ENCODE results near the genes TMEM107 and KRBA2.

DNA sequence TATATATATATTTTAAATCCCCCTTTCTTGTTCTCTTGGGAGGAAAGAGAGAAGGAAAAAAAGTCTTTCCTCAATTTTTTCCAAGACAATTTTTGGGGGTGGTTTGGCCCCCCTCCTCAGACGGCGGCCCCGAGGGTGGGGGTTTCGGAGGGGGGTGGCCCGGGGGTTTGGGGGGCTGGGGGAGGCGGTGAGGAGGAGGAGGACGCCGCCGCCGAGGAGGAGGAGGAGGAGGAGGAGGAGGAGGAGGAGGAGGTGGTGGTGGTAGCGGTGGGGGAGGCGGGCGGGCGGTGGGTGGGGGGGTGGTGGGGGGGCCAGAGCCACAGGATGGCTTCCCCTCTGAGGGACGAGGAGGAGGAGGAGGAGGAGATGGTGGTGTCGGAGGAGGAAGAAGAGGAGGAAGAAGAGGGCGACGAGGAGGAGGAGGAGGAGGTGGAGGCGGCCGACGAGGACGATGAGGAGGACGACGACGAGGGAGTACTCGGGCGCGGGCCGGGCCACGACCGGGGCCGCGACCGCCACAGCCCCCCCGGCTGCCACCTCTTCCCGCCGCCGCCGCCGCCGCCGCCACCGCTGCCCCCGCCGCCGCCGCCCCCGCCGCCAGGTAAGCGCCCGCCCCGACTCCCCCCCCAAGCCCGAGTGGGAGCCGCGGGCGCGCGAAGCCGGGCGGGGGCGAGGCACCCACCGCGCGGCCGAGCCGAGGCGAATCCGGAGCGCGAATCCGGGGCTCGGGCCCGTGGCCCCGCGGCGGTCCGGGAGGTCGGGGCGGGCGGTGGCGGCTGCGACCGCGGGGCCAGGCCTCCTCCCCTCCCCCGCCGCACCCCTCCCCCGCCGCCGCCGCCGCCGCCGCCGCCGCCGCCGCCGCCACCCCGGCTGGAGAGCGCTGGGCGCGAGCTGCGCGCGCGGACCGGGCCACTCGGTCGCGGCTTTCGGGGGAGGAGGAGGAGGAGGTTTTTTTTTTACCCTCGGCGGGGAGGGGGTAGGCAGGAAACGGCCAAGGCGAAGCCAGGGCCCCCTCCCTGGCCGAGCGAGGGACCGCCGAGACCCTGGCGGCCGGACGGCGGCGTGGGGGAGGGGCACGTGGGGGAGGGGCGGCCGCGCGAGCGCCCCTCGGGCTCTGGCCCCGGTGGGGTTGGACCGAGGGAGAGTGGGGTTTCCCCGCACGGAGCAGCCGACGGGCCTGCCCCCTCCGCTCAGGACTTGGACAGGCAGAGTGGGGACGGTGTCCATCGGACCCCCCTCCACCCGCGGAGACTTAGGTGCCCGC, 3.7 kb upstream of the CHD3 start:
- PRO-cap, result bidirectional peak, plus-strand start at position 448 of the sequence, minus-strand start at position 476 of the sequence; bidirectional peak, plus-strand start at position 864 of the sequence, minus-strand start at position 718 of the sequence
- RAMPAGE, long total RNA, result no peak

- PRO-cap, result no peak
- RAMPAGE, long total RNA, result no peak
Observed at GRCh38 chr17:7914962-7915150, 1.2 kb downstream of the RNF227 start.

DNA sequence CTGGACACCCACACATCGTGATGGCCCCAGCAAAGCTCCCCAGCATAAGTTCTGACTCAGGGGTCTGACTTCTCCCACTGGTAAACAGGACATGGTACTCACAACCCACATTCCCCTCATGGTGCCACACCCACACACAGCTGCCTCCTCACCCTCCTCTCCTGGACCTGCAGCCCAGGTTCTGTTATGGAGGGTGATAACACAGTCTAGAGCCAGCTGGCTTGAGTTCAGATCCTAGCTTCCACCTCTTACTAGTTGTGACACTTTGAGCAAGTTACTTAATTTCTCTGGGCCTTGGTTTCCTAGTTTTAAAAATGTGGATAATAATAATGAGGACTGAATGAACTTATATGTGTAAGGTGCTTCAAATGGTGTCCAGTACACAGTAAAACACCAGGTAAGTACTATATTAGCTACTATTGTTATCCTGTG, 841 bp upstream of the RNF227 start:
- PRO-cap, result no peak
- RAMPAGE, long total RNA, result no peak

DNA sequence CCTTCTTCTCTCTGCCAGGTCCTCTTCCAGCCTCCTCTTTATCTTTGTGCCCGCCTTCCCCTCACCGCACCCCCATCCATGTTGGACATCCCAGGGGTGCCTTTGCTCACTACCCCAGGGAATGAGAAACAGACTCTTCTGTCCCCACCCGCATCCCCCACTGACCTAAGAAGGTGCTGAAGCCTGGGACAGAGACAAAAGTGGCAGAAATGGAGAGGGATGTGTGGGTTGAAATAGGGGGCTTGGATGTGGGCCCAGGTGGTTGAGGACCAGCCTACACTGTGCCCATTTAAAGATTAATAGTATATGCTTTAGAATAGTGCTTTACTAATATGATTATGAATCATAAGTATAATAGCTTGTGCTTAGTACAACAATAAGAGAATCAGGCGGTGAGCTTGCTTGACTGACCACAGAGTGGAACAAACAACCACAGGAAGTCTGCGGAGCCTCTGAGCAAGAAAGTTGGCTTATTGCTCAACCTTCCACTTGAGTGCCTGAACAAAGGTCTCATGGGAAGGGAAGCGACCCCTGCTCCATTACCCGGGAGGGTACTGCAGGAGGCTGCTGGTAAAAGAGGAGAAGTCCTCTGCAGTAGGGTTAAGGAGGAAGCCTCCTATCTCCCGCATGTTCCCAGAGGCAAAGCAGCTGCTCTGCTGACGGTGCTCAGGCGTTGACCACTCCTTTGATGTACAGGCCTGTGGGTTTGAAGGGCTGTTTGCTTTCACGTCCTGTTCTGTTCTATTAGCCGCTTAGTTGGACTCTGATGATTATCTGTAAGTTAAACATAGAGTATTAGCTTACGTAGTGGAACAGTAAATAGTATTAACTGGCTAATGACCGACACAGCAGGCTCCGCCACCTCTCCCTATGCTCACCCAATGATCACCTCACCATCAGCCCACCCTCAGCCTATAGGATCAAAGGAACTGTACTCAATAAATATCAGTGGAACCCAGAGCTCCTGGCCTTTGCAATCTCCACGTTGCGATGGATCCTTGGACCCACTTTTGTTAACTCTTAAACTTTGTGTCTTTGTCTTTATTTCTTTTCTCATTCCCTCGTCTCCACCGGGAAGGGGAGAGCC, 17.4 kb downstream of the ALOX15B start:
- PRO-cap, result no peak
- RAMPAGE, long total RNA, result no peak

DNA sequence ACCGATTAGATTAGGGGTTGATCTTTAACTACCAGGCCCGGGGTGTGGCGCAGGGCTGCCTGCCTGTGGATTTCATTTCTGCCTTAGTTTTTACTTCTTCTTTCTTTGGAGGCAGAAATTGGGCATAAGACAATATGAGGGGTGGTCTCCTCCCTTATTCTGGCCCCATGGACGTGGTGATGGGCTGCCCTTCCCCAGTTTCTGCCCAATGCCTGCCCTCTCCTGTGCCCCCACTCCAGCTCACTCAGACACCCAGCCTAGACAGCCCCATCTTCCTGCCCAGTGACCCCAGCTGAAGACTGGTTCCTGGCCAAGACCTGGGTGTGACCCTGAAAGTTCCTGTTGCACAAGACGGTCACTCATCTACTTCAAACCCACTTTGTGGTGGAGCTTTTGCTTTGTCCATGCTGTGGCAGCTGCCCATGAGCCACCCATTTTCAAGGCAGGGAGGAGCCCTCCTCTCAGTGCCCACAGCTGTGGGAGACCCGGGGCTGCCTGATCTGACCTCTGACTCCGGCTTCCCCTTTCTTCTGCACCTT, 18.6 kb downstream of the ALOX12B start:
- PRO-cap, result no peak
- RAMPAGE, long total RNA, result no peak

- PRO-cap, result no peak
- RAMPAGE, long total RNA, result no peak
Observed at GRCh38 chr17:8123015-8123920, 638 bp downstream of the HES7 start.

GRCh38 chr17:8138566-8139289, 13.5 kb downstream of the PER1 start:
- PRO-cap, result unidirectional peak, minus-strand start at chr17:8138671; bidirectional peak, plus-strand start at chr17:8139117, minus-strand start at chr17:8139027
- RAMPAGE, long total RNA, result no peak

- PRO-cap, result no peak
- RAMPAGE, long total RNA, result no peak
Observed at GRCh38 chr17:8140327-8140762, 11.9 kb downstream of the PER1 start.

GRCh38 chr17:8145471-8145898, 6.7 kb downstream of the PER1 start:
- PRO-cap, result no peak
- RAMPAGE, long total RNA, result no peak

DNA sequence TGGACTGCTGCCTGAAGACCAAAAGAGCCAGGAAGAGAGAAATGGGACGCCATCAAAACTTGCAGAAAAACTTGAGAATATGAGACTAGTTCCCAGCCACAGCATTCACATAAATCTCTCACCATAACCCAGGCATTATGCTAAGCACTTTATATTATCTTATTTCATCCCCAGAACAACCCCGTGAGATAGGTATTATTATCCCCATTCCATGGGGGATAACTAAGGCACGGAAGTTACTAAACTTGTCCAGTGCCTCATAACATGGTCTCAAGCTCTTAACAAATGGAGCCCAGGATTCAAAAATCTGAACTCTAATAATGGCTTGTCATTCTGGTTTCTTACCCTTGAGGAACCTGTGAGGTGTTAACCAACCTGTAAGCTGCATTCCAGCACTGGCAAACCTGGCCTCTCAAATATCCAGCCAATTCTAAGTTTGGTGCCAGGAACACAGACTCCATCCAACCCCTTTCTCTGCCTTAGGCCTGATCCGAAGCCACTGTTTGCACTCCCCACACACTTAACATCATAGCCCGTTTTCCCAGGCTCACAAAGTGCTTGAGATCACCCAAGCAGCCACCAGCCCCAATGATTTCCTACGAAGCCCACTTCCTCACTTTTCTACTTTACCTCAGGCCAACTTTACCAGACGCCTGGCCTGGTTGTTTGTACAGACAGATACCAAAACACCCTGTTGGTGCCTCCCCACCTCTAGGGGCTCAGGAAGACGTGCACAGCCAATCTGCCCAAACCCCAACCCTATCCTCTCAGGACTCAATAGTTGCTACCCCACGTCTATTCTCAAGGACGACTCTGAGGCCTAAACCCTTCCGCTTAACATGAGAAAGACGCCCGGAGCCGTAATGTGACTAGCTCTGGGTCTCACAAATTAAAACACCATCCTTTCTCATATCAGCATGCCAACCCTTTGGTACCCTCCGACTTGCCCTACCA, 3.0 kb upstream of the PER1 start:
- PRO-cap, result bidirectional peak, plus-strand start at position 918 of the sequence, minus-strand start at position 815 of the sequence
- RAMPAGE, long total RNA, result no peak

- PRO-cap, result bidirectional peak, plus-strand start at chr17:8176156, minus-strand start at chr17:8176178; bidirectional peak, plus-strand start at chr17:8176523, minus-strand start at chr17:8176376; bidirectional peak, plus-strand start at chr17:8176744, minus-strand start at chr17:8176738; bidirectional peak, plus-strand start at chr17:8176858, minus-strand start at chr17:8176789
- RAMPAGE, long total RNA, result no peak
Observed at GRCh38 chr17:8175897-8177036, at the start of gene TMEM107. Gene TMEM107, minus strand, starts transcription at chr17:8176380.

GRCh38 chr17:8288044-8288471, 412 bp upstream of the RANGRF start:
- PRO-cap, result bidirectional peak, plus-strand start at chr17:8288356, minus-strand start at chr17:8288231
- RAMPAGE, long total RNA, result no peak

GRCh38 chr17:8289668-8290248, 1.3 kb downstream of the RANGRF start:
- PRO-cap, result no peak
- RAMPAGE, long total RNA, result no peak

GRCh38 chr17:8376112-8377118, at the start of gene KRBA2:
Gene KRBA2, minus strand, starts transcription at chr17:8376704.
- PRO-cap, result bidirectional peak, plus-strand start at chr17:8376802, minus-strand start at chr17:8376620
- RAMPAGE, long total RNA, result no peak

- PRO-cap, result no peak
- RAMPAGE, long total RNA, result no peak
Observed at GRCh38 chr17:8430899-8431608, 4.6 kb upstream of the NDEL1 start.

- PRO-cap, result no peak
- RAMPAGE, long total RNA, result no peak
Observed at GRCh38 chr17:8490106-8490644, 54.5 kb downstream of the NDEL1 start.

DNA sequence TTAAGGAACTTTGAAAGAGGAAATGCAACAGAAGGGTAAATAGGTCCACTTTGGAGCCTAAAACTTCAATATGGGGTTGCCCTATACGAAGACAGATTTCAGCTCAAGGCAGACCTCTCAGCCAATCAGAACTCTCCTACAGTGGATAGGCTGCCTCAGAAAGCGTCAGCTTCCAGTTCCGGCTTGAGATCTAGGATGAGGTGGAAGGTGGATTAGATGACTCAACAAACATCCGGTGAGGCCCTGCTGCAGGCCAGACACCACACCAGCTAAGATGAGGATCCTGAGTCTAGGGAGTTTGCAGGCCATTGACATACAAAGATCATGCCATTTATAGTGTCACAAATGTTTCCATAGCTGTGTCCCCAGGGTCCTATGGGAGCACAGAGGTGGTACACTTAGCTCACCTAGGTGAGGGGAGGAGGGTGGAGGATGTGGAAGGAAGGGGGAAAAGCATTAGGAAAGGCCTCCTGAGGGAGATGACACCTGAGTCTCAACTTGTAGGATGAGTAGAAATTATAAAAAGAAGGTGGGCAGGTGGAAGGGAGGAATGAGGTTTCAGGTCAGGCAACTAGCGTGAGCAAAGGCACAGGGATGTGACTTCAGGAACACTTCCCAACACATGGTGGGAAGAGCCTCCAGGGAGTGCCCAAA, 8.0 kb upstream of the MFSD6L start:
- PRO-cap, result no peak
- RAMPAGE, long total RNA, result no peak

- PRO-cap, result bidirectional peak, plus-strand start at chr17:8894612, minus-strand start at chr17:8894490; unidirectional peak, minus-strand start at chr17:8894817
- RAMPAGE, long total RNA, result no peak
Observed at GRCh38 chr17:8894407-8894858, 27.0 kb upstream of the PIK3R6 start.

DNA sequence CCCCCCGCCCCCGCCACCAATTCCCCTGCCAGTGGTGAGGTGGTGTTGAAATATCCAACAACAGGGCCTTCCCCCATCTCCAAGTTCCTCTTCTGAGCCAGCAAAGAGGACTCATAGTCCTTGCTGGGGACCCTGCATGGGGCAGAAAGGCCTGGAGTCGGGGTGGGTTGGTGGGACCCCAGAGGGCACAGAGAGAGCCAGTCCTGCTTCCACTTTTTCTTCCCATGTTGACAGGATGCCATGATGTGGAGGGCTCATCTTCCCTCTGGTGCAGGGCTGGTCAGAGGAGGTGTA, 49.0 kb upstream of the PIK3R6 start:
- PRO-cap, result no peak
- RAMPAGE, long total RNA, result no peak

GRCh38 chr17:8934881-8935766, 30.4 kb downstream of the PIK3R5 start:
- PRO-cap, result no peak
- RAMPAGE, long total RNA, result no peak

Measured in GM23338 (cell line).